Temporal lobe (tissue), 2 donors: ENCODE results near the genes P2RY1 and C3orf33.

DNA sequence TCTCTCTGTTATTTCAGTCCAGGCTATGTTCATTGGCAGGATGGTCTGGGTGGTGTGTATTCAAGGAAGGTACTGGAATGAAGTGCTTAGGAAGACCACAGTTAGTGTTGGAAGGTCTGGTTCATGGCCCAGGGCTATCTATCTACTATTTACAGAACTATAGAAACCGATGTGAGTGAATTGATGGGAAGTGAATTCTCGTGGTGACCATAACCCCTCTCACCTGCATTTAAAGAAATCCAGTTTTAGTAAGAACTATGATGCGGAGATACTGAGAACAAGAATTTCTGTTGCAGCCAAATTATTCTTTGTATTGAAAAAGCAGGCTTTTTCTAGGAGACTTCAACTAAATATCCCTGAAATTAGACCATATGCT is 143.9 kb downstream of the MBNL1 start:
- RAMPAGE, long total RNA: no peak

- RAMPAGE, long total RNA: no peak
Observed at GRCh38 chr3:152834298-152835290, at the start of gene P2RY1. P2RY1 (plus strand) TSS chr3:152835131.

DNA sequence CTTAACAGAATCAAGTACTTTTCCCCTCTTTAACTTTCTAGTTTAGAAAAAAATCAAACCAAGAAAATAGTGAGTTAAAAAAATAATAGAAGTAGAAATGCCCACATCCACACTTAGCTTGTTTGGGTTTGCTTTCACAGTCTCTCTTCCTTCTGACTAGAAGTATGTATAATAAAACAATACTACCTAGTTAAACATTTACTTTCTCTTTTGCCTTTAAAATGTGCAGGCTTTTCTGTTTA is 1.9 kb downstream of the P2RY1 start:
- RAMPAGE, long total RNA: no peak

- RAMPAGE, long total RNA: no peak
Observed at GRCh38 chr3:153164444-153165318, 2.7 kb downstream of the RAP2B start.

DNA sequence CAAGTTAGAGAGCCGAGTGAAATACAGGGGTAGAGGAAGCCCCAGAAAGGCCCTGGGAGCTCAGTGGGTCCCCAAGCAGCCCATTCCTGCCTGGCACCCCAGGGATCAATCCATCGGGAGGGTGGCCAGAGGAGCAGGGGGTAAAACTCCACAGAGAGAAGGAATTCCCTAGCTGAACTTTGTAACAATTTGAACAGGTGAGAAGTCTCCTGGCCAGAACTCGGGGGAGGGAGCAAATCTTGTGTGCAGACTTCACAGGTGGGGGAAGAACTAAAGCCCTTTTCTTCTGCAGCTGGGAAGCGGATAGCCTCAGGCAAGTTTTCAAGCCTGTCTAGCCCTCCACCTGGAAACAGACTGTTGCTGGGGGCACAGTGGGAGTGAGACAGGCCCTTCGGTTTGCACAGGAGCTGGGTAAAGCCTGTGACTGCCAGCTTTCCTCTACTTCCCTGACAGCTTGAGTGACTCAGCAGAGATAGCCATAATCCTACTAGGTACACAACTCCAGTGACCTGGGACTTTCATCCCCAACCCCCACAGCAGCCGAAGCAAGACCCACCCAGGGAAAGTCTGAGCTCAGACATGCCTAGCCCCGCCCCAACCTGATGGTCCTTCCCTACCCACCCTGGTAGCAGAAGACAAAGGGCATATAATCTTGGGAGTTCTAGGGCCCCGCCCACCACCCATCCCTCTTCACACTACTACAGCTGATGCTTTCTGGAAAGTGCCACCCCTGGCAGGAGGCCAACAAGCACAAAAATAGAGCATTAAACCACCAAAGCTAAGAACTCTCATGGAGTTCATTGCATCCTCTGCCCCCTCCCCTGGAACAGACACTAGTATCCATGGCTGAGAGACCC is 478.7 kb downstream of the RAP2B start:
- RAMPAGE, long total RNA: no peak

GRCh38 chr3:153977837-153978037 is 143.5 kb upstream of the ARHGEF26 start:
- RAMPAGE, long total RNA: no peak

GRCh38 chr3:154135389-154136006 is 14.3 kb downstream of the ARHGEF26 start:
- RAMPAGE, long total RNA: no peak

GRCh38 chr3:154138145-154138788 is 17.1 kb downstream of the ARHGEF26 start:
- RAMPAGE, long total RNA: no peak

DNA sequence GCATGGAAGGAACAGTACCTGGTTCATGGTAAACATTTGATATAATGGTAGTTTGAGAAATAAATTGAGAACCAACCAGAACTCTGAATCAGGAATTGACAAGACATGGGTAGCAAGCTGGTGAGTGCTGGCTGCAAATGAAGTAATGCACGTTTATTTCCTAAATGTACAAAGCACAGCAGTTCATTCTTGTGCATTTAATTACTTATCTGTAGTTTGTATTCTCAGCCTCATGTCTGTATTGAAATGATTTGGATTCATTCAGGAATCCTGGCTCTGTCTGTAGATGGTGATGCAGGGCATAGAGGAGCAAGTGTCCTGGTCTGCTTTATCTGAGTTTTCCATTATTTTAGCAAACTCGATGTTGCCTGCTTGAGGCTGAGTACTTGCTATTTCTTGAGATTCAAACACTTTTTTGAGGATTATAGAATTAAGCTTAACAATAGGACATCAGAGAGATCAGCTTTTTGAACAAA is 23.2 kb downstream of the ARHGEF26 start:
- RAMPAGE, long total RNA: no peak

- RAMPAGE, long total RNA: no peak
Observed at GRCh38 chr3:154246343-154246796, 77.9 kb downstream of the DHX36 start.

- RAMPAGE, long total RNA: no peak
Observed at GRCh38 chr3:155112288-155113445, 32.5 kb downstream of the MME start.

- RAMPAGE, long total RNA: no peak
Observed at GRCh38 chr3:155745562-155746711, 1.1 kb upstream of the PLCH1 start.

GRCh38 chr3:155805474-155806617 is at the start of gene C3orf33:
C3orf33 (minus strand) TSS chr3:155806278.
- RAMPAGE, long total RNA: no peak

- RAMPAGE, long total RNA: no peak
Observed at GRCh38 chr3:156106802-156107307, 13.5 kb upstream of the KCNAB1 start.

- RAMPAGE, long total RNA: no peak
Observed at GRCh38 chr3:156542134-156543494, 12.3 kb downstream of the SSR3 start.

DNA sequence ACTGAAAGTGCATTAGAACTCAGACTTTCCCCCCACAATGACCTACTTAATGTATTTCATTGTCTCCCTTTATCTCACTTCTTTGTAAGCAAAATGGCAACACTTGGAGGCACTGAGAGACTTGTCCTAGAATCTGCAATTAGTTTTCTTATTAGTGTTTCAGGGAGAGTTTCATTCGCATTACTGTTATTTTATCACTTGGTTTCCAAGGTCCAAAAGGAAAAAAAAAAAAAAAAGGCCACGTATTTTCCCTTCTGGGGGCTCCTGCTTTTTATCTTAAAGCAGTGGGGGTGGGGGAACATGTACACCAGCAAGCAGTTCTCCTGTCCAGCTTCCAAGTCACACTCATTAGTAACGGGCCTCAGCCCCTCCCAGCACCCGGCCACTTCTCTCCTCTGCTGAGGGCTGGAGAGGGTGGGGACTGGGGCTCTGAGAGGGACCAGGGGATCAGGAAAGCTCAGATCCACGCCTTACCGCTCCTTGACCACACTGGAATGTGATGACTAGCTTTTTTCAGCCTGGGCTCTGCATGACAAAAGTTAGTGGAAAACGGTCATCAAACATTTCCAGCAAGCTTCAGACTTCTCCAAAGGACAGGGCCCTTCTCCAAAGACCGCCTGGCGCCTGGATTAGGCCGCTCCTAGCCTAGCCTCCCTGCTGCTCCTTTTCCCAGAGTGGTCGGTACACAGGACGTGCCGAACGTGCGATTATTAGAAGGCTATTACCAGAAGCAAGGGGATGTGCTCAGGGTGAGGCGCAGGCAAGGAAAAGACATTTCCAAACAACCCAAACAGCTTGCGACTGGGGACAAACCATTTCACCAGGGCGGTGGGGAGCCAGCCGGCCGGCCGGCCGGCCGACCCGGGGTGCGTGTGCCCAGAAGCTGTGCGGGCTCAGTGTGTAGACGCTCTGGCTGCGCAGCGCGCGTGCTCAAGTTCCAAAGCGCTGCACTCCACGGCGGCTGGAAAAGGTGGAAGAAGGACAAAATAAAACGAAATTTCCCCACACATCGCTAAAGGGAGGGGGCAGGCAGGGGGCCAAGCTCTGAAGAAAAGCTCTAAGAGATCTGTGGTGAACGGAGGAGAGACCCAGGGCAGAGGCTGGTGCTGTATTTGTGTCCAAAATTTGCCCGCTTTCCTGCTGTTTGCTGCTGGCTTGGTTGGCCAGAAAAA is 50.9 kb upstream of the SSR3 start:
- RAMPAGE, long total RNA: no peak

DNA sequence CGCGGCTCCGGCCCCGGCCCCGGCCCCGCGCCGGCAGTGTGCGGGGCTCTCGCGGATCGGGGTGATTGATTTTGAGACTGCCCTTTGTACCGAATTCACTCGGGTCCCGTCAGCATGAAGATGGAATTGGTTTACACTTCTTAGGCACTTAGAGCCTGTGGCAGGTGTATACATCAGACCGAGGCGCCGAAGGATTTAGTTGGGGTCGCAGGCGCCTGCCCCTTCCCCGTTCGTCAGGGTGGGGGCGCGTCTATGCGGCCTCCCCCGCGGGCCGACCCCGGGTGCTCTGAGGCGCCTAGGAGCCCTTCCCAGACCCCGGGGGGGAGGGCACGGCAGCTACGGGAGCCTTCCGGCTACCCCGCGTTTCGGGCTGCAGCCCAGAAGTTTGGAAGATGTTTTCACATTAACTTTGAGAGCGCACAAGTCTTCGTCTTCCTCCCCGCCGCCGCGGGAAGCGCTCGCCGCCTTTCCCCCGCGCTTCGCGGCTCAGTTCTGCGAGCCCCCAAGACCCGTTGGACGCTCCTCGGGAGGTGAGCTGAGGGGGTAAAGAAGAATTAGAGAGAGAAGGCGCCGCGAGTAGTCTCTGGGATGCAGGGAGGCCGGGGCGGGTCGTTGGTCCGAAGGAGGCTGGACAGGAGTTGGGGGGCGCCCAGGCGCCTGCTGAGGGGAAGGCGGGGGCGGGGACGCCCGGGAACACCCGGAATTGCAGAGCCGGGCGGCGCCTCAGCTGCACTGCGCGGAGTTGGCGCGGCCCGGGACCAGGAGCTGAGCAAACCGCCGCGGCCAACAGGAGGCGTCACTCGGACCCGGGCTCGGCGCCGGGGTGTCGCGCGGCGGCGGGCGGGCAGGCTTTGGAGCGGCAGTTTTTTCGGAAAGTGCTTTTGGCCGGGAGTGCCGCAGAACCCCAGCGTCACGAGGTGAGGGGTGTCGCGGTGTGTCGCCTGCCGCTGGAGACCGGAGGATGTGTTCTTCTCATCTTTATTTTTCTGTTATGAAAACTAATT is 774 bp downstream of the TIPARP start:
- RAMPAGE, long total RNA: no peak

DNA sequence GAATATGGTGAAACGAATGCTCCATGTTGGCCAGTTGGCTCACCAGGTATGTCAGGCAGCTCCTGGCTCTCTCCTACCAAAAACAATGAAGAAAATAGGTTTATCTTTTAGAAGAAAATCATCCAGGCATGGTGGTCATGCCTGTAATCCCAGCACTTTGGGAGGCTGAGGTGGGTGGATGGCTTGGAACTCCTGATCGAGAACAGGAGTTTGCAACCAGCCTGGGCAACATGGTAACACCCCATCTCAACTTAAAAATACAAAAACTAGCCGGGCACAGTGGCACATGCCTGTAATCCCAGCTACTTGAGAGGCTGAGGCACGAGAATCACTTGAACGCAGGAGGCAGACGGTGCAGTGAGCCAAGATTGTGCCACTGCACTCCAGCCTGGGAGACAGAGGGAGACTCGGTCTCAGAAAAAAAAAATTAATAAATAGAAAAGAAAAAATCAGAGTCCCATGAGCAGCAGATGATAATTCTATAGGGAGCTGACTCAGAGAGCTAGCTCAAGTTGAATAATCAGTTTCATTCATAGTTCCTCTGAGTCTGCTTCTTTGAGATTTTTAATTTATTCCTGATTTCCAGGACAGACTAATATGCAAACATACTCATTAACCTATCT is 55.2 kb upstream of the PTX3 start:
- RAMPAGE, long total RNA: no peak

GRCh38 chr3:157469691-157470099 is 33.0 kb downstream of the PTX3 start:
- RAMPAGE, long total RNA: no peak

- RAMPAGE, long total RNA: no peak
Observed at GRCh38 chr3:157819082-157819456, 287.2 kb downstream of the SHOX2 start.